ENCODE measurements around the genes PAN2 and MYO1A.

GRCh38 chr12:56333310-56334079 lies at the start of gene PAN2:
PAN2 (minus strand) TSS chr12:56334000.
- PRO-cap: bidirectional peak, plus-strand start at chr12:56334179, minus-strand start at chr12:56333922
- RAMPAGE, long total RNA, 4 experiments: start-site peak on the minus strand in 3 of 4 experiments, at chr12:56333959-56334020 at its widest, 34 to 79 reads per replicate

- PRO-cap: bidirectional peak, plus-strand start at chr12:56334179, minus-strand start at chr12:56333922
- RAMPAGE, long total RNA, 4 experiments: start-site peak on the plus strand in 2 of 4 experiments, at chr12:56334136-56334196 at its widest, 5 to 20 reads per replicate
These were observed 481 bp upstream of the PAN2 start for GRCh38 chr12:56334080-56334882.

DNA sequence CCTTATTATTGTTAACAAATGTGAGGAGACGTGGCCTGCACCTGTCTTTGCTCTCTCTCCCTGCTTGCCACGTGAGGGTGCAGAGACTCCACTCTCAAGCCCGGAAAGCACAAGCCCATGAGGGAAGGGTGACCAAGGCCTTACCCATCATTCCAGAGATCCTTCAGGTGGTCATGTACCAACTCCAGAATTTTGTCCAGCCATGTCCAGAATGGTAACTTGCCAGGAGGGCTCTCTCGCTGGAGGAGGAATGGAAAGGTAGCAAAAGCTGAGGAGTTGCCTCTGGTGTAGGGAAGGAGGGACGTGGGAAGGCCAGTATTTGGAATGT lies 9.7 kb downstream of the IL23A start:
- PRO-cap: no peak
- RAMPAGE, long total RNA, 4 experiments: no peak in any of the 4 experiments

DNA sequence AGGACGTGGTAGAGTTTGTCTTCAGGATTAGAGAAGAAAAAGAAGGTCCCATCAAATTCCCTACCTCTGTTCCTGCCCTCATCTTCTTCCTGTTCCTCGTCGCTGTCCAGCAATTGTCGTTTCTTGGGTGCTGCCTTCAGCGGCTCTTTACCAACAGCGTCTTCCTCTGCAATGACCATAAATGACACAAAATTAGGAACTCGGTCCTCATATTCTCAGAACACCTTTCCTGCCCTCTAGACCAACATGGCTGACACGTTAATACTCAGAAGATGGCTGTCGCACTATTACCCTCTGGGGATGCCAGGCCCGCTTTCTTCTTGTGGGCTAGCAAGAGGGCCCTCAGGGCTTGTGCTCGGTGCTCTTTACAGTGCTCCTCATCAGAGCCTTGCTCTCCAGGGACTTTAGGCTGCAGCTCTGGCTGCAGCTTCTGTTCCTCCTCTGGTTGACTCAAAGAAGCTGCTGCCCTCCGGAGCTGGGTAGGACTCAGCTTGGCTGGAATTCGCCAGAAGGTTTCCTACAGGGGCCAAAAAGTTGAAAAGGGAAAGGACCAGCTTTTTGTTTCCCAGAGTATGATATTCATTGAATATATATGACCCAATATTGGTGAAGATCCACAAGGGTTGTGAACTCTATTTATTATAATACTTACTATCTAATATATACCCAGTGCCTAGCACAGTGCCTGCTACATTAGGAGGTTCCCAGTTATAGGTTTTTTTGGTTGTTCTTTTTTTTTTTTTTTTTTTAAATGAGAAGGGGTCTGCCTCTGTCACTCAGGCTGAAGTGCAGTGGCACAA lies 31.2 kb downstream of the TIMELESS start:
- PRO-cap: no peak
- RAMPAGE, long total RNA, 4 experiments: no peak in any of the 4 experiments

GRCh38 chr12:56464682-56464987 lies 3.7 kb upstream of the SPRYD4 start:
- PRO-cap: no peak
- RAMPAGE, long total RNA, 4 experiments: no peak in any of the 4 experiments

DNA sequence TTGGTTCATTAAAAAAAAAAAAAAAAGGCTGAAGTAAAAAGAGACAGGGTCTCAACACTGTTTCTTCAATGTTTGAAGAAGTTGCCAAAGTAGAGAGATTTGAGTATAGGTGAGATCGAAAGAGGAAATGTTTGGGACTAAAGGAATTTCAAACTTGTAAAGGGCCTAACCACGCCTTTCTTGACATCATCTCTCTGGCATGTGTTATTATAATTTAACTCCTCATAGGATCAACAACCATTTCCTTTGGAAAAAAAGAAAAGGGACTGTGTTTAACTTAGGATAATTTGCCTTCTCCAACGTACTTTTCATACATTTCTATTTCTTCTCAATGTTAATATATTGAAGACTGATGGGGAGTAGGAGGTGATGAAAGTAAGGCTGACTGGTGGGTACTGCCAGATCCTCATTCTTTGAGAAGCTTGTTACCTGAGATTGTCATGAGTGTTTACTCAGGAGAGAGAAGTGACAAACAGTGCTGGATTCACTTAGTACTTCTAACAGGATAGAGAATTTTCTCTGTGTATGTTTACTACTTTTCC lies 5.1 kb downstream of the RBMS2 start:
- PRO-cap: no peak
- RAMPAGE, long total RNA, 4 experiments: no peak in any of the 4 experiments

DNA sequence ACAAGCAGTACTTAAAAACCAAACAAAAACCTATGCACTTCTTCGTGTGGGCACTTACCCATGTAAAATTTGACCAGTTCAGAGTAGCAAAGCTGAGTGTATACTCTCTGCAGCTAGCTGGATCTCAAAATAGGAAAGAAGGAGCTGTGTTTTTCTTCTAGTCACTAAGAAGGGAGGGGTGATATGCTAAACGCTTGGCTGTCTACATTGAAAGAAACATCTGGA lies 20.0 kb downstream of the RBMS2 start:
- PRO-cap: no peak
- RAMPAGE, long total RNA, 4 experiments: no peak in any of the 4 experiments

- PRO-cap: no peak
- RAMPAGE, long total RNA, 4 experiments: no peak in any of the 4 experiments
These were observed 14.9 kb downstream of the BAZ2A start for GRCh38 chr12:56615099-56615759.

DNA sequence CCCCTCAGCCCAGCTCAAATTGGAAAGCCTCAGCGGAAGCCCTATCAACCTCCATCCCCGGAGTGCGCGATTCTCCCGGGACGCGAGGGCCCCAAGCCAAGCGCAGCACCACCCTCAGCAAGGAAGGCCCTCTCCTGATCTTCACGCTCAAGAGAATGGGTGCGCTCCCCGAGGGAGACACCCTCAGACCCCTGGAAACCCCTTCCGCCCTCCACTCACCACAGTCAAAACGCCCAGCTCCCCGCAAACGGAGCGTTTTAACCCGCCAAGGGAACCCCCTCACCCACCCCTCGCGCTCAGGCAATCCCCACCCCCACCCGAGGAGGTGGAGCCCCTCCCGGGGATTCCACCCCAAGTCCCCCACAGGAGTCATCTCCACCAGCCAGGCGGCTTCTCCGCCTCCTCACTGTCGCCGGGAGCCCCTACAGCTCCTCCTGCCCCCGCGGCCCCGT lies 645 bp downstream of the BAZ2A start:
- PRO-cap: no peak
- RAMPAGE, long total RNA, 4 experiments: no peak in any of the 4 experiments

- PRO-cap: no peak
- RAMPAGE, long total RNA, 4 experiments: no peak in any of the 4 experiments
These were observed 2.1 kb upstream of the BAZ2A start for GRCh38 chr12:56632080-56632720.

GRCh38 chr12:56635449-56635820 lies 5.3 kb upstream of the BAZ2A start:
- PRO-cap: no peak
- RAMPAGE, long total RNA, 4 experiments: no peak in any of the 4 experiments

GRCh38 chr12:56646142-56646680 lies 427 bp upstream of the ATP5F1B start:
- PRO-cap: no peak
- RAMPAGE, long total RNA, 4 experiments: no peak in any of the 4 experiments

DNA sequence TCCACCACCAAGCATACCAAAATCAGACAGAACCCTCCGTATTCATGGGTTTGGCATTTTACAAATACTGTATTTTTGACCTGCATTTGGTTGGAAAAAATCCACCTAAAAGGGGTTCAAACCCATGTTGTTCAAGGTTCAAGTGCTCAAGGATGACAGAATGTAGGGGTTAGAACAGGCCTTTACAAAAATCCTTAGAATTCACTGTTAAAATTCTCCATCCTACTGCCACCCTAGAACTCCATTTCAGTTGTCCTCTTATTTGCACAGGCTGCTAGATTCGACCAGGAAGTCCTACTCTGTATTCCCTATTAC lies 15.1 kb upstream of the ATP5F1B start:
- PRO-cap: no peak
- RAMPAGE, long total RNA, 4 experiments: no peak in any of the 4 experiments

DNA sequence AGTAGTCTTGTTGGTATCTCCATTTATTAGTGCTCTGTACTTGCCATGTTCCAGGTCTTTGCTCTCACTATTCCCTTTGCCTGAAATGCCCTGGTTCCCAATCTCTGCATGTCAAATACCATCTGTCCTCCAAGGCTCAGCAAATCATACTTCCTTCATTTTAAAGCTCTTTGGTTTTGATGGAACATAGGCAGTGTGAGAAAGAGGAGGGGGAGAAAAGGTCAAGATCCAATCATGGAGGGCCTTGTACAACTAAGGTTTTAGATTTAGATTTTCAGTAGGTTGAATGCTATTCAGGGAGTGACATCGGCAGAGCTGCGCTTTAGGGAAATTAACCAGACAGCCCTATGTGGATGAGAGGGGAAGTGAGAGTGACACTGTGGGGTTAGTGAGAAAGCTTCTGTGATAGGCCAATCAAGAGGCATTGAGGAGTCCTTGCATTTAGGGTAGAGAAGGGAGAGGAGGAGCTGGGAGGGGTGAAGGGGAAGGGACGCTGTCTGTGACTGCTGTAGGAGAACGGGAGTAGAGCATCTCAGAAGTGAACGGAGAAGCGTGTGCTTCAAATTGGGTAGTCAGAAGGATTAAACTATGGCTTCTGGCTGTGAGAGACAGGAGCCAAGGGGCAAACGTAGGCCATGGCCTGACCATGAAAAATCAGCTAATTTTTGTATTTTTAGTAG lies 3.4 kb downstream of the HSD17B6 start:
- PRO-cap: no peak
- RAMPAGE, long total RNA, 4 experiments: no peak in any of the 4 experiments

DNA sequence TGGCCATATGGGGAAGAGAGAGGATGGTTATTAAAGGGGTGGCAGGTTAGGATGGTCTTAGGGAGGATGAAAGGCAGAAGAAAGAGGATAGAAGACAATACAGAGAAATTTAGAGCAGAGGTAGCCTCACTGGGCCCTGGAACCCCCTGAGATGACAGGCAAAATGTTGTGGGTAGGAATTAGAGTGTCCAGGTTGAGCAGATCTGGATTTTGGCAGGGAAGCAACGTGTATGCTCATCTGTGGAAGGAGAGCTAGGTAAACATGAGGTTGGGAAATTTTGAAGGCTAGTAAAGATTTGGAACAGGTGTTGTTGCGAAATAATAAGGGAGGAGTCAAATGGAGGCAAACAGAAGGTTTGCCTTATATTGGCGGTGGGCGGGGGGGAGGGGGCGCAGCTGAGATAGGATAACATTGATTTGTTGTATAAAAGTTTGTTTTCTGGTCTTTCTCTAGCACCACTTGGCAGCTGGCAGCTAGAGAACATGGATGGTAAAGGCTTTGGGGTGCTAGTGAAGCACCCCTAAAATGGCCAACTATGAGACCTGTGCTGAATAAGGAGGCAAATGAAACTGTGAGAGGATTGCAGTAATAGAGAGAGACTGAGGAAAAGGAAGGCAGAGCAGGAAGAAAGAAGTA lies 5.4 kb downstream of the HSD17B6 start:
- PRO-cap: no peak
- RAMPAGE, long total RNA, 4 experiments: no peak in any of the 4 experiments

DNA sequence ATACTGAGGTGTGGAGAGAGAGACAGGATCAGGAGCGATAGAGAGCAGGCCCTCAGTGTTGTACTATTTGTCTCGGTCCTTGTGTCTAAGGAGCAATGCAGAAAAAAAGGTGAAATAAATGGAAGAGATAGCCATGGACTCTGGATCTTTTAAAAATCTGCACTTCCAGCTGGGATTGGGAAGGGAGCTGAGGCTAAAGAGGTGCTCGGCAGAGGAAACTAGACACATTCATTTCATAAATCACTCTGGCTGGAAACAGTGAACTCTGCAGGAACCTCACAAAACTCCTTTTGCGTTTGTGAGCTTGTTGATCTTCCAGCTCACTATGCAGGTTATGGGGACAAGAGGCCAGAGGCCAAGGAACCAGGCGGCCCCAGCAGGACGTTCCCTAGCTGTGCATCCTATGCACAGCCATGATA lies 2.3 kb downstream of the GPR182 start:
- PRO-cap: no peak
- RAMPAGE, long total RNA, 4 experiments: no peak in any of the 4 experiments

- PRO-cap: no peak
- RAMPAGE, long total RNA, 4 experiments: no peak in any of the 4 experiments
These were observed at the start of gene MYO1A for GRCh38 chr12:57049774-57050447. MYO1A (minus strand) TSS chr12:57050129.

DNA sequence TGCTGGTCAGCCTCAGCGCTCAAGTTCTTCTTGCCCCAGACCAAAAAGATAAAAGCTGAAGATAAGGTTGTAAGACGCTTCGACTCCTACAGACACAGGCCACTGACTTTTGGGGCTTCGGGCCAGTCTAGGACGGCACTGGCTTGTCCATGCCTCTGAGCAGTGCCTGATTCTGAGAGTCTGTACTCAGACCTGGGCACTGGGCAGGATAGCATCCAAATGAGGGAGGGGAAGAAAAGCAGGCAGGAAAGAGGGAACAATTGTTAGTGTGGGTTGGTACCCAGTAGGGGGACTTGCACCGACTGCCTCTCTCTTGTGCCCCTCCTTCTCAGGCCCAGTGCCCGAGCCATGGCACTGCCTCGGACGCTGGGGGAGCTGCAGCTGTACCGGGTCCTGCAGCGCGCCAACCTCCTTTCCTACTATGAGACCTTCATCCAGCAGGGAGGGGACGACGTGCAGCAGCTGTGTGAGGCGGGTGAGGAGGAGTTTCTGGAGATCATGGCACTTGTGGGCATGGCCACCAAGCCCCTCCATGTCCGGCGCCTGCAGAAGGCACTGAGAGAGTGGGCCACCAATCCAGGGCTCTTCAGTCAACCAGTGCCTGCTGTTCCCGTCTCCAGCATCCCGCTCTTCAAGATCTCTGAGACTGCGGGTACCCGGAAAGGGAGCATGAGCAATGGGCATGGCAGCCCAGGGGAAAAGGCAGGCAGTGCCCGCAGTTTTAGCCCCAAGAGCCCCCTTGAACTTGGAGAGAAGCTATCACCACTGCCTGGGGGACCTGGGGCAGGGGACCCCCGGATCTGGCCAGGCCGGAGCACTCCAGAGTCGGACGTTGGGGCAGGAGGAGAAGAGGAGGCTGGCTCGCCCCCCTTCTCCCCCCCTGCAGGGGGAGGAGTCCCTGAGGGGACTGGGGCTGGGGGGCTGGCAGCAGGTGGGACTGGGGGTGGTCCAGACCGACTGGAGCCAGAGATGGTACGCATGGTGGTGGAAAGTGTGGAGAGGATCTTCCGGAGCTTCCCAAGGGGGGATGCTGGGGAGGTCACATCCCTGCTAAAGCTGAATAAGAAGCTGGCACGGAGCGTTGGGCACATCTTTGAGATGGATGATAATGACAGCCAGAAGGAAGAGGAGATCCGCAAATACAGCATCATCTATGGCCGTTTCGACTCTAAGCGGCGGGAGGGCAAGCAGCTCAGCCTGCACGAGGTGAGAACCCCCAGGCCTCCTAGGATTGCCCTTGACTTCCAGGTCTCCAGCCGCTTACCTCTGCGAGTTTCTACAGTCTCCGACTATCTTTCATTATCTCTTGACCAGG lies 2.3 kb downstream of the NAB2 start:
- PRO-cap: no peak
- RAMPAGE, long total RNA, 4 experiments: no peak in any of the 4 experiments

DNA sequence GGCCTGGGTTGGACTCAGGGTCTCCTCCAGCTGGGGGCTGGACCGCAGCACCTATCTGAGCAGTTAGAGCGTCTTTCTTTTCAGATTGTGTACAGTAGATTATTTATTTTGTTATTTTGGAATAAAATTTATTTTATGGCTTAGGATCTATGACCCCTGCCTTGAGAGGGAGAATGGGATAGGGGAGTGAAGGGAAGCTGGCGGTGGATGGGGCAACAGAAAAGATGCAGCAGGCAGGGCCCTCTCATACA lies 6.3 kb downstream of the NAB2 start:
- PRO-cap: no peak
- RAMPAGE, long total RNA, 4 experiments: no peak in any of the 4 experiments

- PRO-cap: no peak
- RAMPAGE, long total RNA, 4 experiments: start-site peak on the plus strand in 1 of 4 experiments, at chr12:57110724-57110802 at its widest, 14 reads per replicate
These were observed 829 bp downstream of the STAT6 start for GRCh38 chr12:57109968-57111097.

Data from omental fat pad (tissue), 4 donors.